Camera-type eye (tissue), 1 donor: ENCODE measurements around a stretch of chr12.

DNA sequence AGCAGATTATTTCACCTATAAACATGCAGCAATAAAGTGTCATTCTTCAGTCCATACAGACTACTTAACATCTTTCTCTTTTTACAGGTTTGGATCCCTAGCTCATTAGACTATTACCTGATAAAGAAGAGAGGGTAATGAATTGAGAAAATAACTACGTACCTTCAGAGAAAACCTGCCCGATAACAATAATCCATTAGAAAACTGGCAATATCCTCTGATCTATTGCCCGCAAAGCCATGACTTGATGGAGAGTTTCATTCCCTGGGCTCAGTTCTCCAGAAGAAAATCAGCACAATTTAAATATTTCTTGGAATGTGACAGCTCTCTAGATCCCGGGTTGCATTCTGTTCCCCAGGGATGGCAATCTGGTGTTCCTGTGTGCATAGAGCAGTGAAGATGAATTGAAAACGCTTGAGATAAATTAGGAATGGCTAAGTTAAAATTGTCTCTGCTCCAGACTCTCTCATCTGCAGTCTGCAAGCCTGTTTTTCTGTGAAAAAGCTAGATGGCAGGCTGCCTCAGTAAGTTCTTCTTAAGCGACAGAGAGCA, 582.4 kb upstream of the MGAT4C start:
- RAMPAGE, long total RNA: no peak

- RAMPAGE, long total RNA: no peak
Observed at GRCh38 chr12:87815787-87816353, 213.3 kb downstream of the C12orf50 start.

DNA sequence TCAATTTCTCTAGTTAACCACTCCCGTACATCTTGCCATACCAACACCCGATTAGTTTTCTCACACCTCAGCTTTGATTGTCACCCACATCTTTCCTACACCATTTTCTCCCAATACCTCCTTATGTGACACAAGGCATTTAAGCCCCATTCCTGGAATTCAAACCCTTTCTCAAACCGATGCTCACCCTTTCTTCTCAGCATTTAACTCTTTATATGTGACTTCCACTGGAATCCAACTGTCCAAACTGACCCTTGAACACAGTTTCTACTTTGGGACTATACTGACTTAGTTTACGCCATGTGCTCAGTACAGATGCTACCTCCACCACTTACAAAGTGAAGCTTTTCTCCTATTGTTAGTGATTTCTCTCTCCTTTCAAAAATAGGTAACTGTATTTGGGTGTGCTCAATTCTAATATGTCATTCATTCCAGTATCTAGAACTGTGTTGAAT, 80.4 kb downstream of the KITLG start:
- RAMPAGE, long total RNA: no peak

GRCh38 chr12:89169284-89169864, 182.9 kb downstream of the DUSP6 start:
- RAMPAGE, long total RNA: no peak

GRCh38 chr12:89225334-89225836, 126.9 kb downstream of the DUSP6 start:
- RAMPAGE, long total RNA: no peak

DNA sequence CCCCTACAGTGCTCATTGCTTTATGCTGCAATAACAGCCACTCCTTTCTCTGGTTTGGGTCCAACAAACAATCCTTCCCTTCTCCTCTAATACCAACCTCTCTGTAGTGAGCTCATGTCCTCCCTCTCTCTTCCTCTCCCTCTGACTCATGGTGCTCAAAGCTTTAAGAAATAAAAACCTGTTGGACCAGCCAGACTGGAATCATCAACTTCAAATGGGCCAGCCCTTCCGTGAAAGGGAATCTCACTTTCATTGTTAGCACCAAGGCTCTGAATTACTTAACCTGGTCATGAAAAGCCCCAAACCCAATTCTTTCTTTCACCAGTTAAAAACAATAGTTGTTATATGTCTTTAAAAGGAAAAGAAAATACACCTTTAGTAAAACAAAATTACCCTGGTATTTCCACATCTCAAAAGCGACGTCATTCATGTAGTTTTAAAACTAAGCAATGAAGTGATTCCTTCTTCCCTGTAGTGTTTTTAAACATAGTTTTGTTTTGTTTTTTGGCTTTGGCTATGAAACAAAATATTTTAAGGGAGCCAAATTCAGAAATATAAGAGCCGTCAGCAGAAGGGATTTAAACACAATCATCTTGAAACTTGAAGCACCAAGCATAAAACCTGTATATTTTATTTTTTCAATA, 126.3 kb downstream of the DUSP6 start:
- RAMPAGE, long total RNA: no peak

DNA sequence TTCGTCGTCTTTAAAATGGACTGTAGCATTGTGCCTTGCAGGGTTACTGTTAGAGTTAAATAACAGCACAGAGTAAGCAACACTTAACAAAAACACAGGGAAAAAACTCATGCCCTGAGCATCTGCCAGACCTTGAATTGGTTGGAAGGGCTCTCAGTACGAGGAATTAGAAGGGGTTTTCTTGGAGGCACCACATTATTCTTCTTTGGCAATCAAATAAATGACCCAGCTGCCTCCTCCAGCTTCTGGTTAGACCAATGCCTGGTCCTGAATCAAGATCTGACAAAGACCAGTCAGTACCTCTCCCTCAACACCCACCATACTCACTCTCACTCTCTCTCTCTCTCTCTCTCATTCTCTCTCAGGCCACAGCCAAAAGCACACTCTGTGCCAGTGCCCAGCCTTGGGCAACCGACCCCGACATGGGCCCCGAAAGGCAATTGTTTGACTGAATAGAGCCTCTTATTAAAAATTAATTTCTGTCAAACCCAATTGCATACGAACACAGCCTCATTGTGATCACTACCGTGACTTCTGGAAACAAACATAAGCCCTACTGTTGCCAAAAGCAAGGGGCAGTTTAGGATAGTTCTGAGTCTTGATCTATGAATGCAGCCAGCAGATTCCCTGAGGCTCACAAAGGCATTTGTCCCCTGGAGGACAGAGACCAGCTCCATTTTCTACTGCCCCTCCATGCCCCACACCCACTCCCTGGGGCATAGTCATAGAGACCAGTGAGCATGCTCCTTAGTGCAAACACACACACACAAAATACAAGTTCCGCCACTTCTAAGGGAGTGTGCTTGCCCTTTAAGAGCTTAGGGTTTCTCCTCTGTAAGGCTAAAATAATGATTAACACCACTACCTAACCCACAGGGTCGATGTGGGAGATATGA, 23.9 kb downstream of the DUSP6 start:
- RAMPAGE, long total RNA: no peak

- RAMPAGE, long total RNA: no peak
Observed at GRCh38 chr12:89390139-89390567, 37.9 kb upstream of the DUSP6 start.

DNA sequence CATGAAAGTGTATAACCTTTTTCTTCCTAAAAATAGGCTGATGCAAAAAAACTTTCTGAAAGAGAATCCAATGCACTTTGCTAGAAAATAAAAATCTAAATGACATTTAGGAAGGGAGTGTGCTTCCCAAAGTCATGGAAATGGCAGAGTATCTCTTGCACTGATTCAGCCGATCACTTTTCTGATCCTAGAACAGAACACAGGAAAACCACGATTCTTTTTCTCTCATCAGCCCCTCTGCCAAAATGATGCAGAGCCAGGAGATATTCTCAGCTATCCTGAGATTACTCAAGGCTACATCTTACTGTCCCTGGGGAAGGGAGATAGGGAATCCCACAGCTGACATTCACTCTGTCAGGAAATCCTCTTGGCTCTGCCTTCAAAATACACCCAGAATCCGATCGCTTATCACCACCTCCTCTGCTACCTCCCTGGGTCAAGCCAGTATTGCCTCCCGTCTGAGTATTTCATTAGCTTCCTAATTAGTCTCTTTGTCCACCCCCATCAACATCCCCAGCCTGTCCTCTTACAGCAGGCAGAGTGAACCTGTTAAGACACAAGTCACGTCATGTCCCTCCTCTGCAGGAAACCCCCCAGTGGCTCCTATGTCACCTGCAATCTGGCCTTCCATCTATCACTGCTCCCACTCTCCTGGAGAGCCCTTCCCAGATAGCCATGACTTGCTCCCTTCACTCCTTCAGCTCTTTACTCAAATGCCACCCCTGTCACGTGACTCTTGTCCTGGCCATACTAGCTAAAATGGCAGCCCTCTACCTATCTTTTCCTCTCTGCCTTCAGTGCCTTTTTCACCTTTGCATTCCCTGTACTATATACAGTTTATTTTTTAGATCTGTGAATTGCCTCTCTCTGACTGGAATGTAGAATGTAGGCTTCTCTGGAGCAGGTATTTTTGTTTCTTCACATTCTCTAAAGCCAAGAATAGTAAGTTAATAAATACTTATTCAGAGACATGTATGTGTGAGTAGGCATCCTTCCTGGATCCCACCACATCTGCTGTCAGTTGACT, 70.4 kb downstream of the GALNT4 start:
- RAMPAGE, long total RNA: no peak

- RAMPAGE, long total RNA: no peak
Observed at GRCh38 chr12:89592360-89592676, 66.5 kb upstream of the POC1B start.

DNA sequence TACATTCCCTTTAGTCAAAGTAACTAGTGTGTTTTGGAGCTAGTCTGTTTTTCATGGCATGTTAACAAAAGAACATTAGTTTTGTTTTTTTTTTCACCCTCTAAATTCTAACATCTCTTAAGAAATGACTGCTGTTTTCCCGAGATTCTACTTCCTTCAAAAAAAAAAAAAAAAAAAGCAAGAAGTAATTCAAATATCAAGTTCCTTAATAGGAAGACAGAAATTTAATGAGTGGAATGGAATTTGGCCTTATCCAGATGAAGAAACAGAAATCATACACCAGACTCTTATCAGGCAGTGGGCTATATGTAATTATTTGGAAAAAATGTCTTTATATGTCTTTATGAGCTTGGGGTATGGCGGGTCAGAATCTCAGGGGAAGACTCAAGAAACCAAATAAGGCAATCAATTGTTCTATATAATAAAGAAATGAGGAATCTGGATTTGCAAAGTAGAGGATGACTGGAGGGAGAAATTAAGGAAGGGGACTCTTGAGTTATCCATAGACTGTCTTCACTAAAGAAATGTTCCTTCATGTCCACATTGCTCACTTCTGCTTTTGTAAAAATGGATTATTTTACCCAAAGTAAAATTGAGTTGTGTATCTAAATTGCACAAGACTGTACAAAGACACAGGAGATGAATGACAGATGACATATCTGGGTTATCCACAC, 11.6 kb downstream of the ATP2B1 start:
- RAMPAGE, long total RNA: no peak

DNA sequence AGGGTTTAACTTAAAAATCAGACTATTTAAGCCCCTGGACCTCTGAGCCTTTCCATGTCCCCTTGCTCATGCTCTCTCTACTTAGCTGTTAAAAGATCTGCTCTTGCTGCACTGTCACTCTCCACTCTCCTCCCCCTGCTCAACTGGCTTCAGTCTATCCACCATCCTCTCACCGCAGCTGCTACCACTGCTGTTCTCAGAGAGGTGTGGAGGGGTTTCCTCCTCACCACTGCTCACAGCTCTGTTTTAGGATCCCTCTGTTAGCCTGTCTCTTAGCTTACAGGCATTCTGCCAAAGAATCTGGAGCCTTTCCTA, 43.7 kb upstream of the ATP2B1 start:
- RAMPAGE, long total RNA: no peak

DNA sequence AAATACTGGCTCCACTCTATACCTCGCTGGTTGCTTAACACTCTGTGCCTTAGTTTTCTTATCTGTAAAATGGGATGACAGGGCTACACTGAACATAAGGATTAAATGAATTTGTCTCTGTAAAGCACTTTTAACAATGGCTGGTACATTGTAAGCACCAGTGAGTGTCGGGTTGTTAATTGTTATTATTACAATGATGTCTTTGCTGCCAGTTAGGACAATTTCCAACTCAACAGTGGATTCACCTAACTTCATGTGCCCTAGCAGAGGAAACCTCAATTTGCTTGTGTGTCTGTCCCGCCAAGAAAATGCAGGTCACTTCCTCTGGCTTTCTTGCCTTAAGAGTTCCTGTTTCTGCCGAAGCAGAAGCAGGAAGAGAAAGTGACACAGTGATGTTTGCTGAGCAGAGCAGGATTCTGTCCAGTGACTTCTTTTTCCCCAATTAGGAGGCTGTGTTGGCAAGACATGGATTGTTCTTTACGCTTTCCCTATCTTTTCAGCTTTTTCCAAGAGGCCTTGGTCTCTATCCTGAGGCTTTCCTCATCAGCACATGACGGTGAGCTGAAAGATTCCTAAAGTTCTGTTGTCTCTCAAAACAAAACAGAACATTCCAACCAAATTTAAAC, 154.1 kb upstream of the ATP2B1 start:
- RAMPAGE, long total RNA: no peak

DNA sequence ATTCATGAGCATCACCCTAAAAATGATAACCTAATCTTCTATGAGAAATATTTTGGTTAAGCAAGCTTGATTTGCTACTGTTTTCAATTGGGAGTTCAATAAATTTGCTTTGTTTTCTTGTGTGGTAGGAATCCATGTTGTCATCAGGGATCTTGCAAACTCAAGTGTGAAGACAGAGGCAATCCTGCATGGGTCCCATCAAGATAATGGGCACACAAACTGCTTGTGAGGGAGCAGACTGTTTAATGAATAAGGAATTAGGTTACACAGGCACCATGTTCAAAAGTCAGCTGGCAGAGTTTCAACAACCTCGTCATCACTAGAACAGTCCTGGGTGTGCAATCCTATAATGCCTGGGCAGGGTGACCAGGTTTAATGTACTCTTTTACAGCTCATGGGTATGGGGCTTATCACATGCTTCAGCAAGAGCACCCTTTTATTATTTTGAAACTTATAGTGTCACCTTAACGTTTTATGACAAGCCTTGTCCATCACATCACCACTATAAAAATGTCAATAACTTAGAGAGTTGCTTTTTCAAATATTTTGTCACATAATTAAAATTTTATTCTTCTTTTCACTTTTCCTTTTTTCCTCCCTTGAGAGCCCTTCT, 252.0 kb upstream of the ATP2B1 start:
- RAMPAGE, long total RNA: no peak

DNA sequence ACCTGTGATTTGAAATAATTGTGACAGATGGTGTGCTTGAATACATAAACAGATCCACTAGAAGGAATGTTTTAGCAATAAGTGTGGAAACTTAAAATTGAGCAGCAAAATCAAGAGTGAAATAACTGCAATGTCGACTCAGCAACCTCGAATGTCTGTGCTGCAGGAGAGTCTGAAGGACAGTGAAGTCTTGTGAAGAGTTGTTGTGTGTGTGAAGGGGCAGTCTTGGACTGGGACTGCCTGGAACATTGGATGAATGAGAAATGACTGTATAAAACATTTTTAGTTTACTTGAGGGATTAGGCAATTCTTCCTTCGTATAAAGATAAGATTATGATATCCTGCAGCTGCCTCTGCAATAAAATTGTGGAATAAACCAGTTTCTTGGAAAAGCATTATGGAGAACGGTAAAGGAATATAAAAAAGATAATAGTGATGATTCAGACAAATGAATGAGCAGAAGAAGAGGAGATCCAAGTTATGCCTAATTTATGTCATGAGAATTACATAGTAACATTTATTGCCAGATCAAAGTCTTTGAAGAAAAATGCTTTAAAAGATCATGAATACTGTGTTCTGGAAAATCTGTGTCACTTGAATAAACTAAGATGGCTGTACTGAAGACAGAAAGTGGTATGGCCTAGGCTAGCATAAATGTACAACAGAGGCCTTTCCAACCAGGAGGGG, 30.9 kb upstream of the LUM start:
- RAMPAGE, long total RNA: no peak

GRCh38 chr12:91181018-91181658, 1.5 kb downstream of the DCN start:
- RAMPAGE, long total RNA: no peak

- RAMPAGE, long total RNA: no peak
Observed at GRCh38 chr12:91241595-91242017, 59.0 kb upstream of the DCN start.

GRCh38 chr12:91618168-91618723, 435.6 kb upstream of the DCN start:
- RAMPAGE, long total RNA: no peak

- RAMPAGE, long total RNA: no peak
Observed at GRCh38 chr12:91778885-91779350, 366.7 kb downstream of the BTG1 start.

GRCh38 chr12:92011623-92011973, 134.0 kb downstream of the BTG1 start:
- RAMPAGE, long total RNA: no peak